CD14-positive monocyte (primary cell): ENCODE data around the gene HYDIN.

- CAGE, long polyA plus RNA: no peak
Measured at GRCh38 chr16:69840666-69841022, 78.5 kb downstream of the WWP2 start.

GRCh38 chr16:69855452-69856142 is 93.5 kb downstream of the WWP2 start:
- CAGE, long polyA plus RNA: no peak

DNA sequence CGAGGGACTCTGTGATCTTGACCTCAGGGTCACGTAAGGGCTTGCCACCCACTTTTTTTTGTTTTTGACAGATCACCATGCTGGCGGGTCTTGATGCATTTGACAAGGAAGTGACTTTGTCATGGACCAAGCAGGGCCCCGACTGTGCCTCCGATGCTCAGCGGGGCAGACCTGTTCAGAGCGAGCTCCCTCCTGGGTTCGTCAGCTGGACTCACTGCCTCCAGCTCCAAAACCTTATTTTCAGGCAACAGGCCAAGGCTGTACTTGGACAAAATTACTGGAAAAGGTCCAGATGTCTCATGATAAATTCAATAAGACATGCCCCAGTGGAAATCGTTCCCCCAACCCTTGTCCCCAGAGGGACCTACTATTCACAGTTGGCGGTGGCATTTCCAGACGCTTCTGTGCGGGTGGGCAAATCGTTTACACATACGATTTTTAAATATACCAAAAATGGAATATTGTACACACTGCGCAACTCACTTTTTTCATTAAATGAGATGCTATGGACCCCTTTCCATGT is 8.9 kb upstream of the CLEC18A start:
- CAGE, long polyA plus RNA: no peak

GRCh38 chr16:70018205-70018685 is 67.1 kb downstream of the CLEC18A start:
- CAGE, long polyA plus RNA: no peak

DNA sequence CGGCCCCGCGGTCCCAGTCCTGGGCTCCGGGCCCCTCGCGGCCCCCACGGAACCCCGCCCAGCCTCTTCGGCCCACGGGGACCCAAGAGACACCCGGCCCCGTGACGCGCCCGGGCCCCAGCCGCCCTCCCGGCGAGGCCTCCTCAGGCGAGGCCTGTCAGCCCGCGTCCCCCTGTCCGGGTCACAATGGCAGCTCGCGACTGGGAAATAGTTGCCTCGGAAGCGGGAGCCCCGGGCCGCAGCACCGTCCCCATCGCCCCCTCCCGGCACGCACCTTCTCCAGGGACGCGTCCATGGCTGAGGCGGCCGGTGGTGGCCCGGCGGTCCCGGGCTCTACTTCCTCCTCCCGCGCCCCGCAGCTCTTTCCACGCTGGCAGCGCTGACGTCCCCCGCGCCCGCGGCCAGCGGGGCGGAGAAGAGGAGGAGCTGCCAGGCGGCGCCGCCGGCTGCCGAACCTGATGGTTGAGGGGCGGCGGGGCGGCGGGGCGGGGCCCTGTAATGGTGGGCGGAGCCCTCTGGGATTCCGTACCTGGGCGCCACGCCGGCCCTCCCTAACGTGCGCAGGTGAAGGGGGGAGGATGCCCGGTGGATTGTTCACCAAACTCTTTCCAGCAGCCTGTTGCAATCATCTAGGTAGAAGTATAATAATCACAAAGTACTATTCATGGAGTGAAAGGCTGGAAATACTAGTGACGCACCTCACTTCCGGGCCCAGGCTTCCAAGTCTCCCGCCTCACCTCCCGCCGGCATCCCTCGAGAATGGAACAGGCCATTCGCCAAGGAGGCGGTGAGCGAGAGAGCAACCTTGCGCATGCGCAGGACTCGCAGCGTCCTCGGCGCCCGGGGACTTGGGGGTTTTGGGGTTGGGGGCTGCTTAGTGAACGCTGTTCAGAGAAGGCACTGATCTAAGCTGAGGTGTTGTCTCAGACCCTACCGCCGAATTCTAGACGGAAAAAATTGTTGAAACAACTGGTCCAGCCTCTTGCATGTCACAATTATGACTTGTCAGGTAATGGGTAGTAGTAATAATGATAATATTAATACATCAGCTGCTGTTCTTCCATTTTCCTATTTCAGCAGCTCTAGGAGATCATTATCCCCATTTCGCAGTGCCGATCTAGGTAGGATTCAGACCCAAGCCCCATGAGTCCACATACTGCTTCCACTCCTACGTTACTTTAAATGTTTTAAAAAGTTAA is 48.3 kb upstream of the PDPR start:
- CAGE, long polyA plus RNA: no peak

GRCh38 chr16:70157378-70158109 is 16.0 kb upstream of the CLEC18C start:
- CAGE, long polyA plus RNA: no peak

GRCh38 chr16:70188490-70189017 is 15.0 kb downstream of the CLEC18C start:
- CAGE, long polyA plus RNA: no peak

GRCh38 chr16:70225668-70226149 is 26.0 kb downstream of the EXOSC6 start:
- CAGE, long polyA plus RNA: no peak

GRCh38 chr16:70422231-70422868 is 16.6 kb downstream of the ST3GAL2 start:
- CAGE, long polyA plus RNA: no peak

DNA sequence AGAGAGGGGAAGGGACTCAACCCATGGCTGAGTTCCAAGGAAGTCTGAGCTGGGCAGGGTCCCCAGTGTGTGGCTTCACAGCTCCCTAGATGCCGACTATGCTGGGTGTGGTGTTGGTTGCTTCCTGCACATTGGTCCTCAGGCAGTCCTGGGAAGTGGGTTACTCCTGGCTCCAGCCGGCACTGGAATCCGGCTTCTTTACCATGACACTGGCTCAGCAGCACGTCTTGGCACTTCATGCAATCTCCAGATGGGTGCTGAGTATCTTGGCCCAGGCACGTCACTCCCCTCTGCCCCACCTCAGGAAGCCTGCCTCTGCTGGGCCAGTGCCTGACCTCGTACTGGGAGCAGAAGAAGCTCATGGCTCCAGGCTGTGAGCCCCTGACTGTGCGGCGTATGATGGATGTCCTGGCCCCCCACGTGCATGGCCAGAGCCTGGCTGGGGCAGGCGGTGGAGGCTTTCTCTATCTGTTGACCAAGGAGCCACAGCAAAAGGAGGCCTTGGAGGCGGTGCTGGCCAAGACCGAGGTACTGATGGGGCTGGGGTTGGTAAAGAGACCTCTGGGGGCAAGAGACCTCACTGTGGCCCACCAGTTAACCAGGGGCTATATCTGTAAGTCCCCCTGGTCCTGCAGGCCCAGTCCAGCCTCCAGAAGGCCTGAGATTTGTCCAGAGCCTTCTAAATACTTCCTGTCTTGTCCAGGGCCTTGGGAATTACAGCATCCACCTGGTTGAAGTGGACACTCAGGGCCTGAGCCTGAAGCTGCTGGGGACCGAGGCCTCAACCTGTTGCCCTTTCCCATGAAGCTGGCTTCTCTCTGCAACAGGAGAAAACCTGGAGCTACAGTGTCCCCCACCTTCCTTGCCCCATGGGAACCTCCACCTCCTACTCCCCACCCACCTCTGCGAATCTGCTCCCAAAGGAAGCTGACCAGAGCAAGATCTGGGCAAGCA is 24.8 kb downstream of the FCSK start:
- CAGE, long polyA plus RNA: no peak

GRCh38 chr16:70512255-70512863 is 11.0 kb downstream of the COG4 start:
- CAGE, long polyA plus RNA: no peak

GRCh38 chr16:70522554-70522777 is 888 bp downstream of the COG4 start:
- CAGE, long polyA plus RNA: no peak

DNA sequence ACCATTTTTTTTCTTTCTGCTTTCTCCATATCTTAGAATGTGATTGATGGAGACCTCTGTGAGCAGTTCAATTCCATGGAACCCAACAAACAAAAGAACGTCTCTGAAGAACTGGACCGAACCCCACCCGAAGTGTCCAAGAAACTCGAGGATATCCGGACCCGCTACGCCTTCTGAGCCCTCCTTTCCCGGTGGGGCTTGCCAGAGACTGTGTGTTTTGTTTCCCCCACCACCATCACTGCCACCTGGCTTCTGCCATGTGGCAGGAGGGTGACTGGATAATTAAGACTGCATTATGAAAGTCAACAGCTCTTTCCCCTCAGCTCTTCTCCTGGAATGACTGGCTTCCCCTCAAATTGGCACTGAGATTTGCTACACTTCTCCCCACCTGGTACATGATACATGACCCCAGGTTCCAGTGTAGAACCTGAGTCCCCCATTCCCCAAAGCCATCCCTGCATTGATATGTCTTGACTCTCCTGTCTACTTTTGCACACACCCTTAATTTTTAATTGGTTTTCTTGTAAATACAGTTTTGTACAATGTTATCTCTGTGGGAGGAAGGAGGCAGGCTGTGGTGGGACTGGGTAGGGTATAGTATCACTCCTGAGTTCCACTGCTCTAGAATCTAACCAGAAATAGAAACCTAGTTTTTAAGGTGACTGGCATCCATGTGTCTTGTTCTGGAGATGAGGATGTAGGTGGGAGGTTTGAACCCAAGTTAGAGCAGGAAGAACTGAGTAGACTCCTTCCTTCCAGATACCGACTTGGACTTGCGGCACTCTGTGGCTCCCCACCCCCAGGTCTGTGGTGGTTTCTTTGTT is 48.2 kb downstream of the SF3B3 start:
- CAGE, long polyA plus RNA: no peak

GRCh38 chr16:70610122-70610600 is 36.2 kb upstream of the IL34 start:
- CAGE, long polyA plus RNA: no peak

DNA sequence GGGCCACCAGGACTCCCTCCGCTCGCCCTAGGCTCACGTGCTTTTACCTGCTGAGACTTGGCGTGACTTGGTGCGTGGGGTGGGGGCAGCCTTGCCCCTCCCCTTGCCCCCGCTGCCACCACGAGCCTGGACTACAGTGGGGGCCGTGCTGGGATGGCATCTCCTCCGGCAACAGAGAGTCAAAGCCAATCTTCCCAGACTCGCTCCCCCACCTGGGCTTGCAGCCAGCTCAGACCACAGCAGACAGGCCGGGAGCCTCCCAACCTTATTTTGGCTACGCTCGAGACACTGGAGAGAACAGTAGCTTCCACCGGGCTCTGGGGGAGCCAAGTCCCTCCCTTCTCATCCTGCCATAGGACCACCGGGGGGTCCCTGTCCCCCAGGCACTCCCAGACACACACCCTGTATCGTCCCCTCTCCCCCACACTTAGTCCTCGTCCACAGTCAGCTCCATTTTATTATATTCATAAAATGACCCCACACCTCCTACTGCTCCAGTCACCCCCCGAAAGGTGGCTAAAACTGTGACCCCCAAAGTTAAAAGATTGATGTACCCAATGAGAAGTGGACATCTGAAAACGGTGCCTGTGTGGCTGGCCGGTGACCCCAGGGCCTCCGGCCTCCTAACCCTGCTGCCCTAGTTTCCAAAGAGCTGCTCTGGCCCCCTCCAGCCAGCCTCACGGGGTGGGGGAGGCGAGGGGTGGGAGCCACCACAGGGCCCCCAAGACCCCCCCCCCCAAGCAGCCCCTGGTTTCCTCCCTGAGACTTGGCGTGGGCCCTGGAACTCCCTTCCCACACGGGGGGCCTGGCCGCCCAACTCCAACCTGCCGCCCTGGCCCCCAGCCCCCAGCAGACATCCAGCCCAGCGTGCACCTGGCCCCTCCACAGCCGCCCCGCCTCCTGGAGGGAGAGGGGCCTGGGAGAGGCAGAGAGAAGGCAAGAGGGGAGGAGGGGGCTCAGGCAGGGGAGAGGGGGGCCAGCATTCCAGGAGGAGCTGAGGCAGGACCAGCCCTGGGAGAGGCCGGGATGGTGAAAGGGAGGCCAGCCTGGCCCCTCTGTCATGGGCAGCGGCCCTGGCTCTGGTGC is 16.3 kb downstream of the IL34 start:
- CAGE, long polyA plus RNA: no peak

- CAGE, long polyA plus RNA: no peak
Measured at GRCh38 chr16:70689408-70690022, 3.7 kb upstream of the MTSS2 start.

- CAGE, long polyA plus RNA: no peak
Measured at GRCh38 chr16:70693068-70693657, 7.3 kb upstream of the MTSS2 start.

GRCh38 chr16:70708405-70708841 is 22.6 kb upstream of the MTSS2 start:
- CAGE, long polyA plus RNA: no peak

- CAGE, long polyA plus RNA: no peak
Measured at GRCh38 chr16:70715764-70716436, 30.0 kb upstream of the MTSS2 start.

DNA sequence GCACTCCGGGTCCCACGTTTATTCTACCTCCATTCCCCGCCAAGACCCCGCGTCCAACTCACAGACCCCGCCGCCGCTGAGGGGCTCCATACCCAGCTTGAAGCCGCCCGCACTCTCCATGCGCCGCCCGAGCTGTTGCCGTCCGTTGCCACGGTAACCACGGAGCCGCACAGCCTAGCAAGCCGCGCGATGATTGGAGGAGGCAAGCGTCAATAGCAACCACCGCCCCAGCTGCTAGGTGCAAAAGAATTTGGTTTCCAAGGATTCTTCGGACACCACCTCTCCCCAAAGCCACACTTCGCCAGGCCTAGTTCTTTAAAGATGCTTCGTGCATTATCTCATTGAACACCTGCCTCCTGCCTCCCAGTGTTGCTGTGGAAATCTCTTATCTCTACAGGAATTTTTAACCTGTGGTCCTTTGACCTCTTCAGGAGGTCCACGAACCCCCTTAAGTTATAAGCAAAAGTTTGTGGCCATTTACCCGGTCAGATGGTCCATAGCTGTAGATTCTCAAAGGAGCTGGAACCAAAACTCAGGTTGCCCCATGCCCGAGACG is at the start of gene HYDIN:
HYDIN (minus strand) TSS at position 155 of the 556 bp plus-strand sequence.
- CAGE, long polyA plus RNA: no peak